HGPS cell (cell line): ENCODE measurements around a stretch of chr9.

- RRBS = 3% methylated on average over 18 of the region's 53 CpGs
Measured at GRCh38 chr9:69325465-69325939, 487 bp downstream of the ENTREP1 start.

DNA sequence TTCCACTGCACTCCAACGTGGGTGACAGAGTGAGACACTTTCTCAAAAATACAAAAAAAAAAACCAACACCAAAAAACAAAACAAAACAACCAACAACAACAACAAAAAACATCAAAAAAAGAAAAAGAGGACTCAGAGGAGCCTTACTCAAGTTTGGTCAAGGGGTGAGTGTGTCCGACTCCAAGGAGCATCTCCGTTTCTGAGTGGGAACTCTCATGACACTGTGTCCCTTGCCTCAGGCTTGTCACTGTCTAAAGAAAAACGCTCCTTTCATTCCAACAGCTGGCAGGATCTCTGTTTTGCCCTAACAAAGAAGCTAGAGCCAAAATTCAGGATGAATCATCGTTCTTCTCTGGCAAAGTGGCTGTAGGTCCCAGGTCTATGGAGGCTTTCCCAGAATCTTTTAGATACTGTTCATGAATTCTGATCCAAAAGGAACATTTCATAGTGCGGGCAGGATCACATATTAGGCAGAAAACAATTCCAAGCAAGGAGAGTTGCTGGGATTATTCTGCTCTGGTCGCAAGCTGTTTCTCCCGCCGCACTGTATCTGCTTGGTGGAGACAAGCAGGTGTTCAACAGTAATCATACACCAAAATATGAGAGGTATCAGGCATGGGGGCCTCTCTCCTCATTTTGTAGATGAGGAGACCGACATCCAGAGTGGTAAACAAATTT lies 72.4 kb downstream of the ENTREP1 start:
- RRBS = no CpG with 5 or more reads among the region's 10 CpGs

DNA sequence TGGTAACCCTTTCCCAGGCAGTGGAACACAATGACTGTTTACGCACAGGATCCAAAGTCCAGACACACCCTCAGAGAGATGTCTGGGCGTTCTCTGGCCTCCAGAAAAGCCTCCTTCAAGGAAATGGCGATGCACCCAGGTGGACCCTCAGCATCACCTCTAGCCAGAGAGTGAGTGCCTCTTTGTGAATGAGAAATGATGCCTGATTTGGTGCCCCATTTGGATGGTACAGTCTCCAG lies 145.5 kb downstream of the ENTREP1 start:
- RRBS = no CpG with 5 or more reads among the region's 3 CpGs

DNA sequence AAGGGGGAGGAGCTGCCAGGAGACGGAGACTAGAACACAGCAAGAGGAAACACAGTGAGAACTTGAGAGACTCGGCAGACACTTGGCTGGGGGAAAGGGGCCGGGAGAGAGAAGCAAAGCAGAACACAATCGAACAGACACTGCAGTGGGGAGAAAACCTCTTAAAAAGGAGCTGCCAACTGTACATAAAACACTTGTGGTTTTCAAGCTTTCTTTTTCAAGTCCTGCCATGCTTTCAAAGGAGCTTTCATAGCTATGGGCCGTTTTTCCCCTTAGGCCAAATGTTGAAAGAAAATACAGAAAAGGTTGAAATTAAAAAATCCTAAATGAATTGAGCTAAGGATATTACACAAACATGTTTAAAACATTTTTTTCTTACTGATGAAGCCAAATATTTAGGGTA lies 151.1 kb downstream of the ENTREP1 start:
- RRBS = no CpG with 5 or more reads among the region's 5 CpGs

DNA sequence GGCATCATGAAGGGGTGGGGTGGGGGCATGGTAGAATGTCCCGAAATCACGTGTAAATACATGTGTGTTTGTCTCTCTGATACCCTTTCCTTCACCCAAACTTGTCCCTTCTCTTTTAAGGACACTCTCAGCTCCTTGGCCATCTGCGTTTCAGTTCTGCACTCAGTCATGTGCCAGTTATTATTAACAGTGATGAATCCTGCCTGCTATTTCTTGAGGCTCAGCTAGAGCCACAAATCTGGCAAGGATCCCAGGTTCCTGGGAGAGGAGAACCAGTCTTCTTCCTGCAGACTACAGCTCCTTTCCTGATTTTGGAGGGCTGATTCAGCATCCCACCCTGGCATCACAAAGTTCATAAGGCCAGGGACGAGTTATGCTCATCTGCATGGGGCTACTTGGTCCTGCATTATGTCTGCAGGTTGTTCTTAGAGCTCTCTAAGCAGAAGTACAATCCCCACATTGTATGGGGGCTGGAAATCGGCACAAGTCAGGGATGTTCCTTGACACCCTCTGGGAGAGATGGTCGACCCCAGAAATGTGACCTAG lies 5.6 kb downstream of the MAMDC2 start:
- RRBS = no CpG with 5 or more reads among the region's 6 CpGs

GRCh38 chr9:70065589-70065988 lies 21.9 kb downstream of the MAMDC2 start:
- RRBS = no CpG with 5 or more reads among the region's 1 CpG

DNA sequence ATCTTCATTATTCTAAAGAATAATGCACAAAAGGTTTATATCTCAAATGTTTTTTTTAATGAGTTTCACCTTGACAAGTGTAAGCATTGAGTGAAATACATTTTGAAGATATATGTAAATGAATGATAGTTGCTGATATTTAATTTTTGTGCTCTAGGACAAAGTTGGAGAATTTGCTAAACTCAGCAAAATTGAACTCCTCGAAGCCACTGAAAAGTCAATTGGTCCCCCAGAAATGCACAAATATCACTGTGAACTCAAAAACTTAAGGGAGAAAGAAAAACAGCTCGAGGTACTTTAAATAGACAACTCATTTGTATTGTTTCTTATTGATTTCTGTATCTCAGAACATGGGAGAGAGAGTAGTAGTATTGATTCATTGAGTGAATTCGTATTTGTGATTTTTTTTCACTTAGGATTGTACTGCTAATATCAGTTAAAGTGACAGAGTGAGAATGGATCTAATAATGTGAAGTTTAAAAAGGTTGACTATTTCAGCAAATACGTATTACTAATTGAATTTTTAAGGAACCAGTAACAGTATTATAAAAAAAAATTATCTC lies 19.6 kb downstream of the SMC5 start:
- RRBS = no CpG with 5 or more reads among the region's 4 CpGs

DNA sequence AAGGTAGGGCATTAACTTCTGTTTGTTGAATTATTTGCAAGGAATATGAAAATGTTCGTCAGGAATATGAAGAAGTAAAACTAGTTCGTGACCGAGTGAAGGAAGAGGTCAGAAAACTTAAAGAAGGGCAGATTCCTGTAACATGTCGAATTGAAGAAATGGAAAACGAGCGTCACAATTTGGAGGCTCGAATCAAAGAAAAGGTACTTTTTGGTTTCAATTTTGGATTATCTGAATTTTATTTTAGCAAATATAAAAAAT lies 23.5 kb downstream of the SMC5 start:
- RRBS = no CpG with 5 or more reads among the region's 7 CpGs

GRCh38 chr9:70381404-70381731 lies 33.1 kb downstream of the KLF9 start:
- RRBS = no CpG with 5 or more reads among the region's 2 CpGs

- RRBS = 7% methylated on average over 3 of the region's 9 CpGs
Measured at GRCh38 chr9:70589551-70590500, 175.4 kb upstream of the KLF9 start.

DNA sequence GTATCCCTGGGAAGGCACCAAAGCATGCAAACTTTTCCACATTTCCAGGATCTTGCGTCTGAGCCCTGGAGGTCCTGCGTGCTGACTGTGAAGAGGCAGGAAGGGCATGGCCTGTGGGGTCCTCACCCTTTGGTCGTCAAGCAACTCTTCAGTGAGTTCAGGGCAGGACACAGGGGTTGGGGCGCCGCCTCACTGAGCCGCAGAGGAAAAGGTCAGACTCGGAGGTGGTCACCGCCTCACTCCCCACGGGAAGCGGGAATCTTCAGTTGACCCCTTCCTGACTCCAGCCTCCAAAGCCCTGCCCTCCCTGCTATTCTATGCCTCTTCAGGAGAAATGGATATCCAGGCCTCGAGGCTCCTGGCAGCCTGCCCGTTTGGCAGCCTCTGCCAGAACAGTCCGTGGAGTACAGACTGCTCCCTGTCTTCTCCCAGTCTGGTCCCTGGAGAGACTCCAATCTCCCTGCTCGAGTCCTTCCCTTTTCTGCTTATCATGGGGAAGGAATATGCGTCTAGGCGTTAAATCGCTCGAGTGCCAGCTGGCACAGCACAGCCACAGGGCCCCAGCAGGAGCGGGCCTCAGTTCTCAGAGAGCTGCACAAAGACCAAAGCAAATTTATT lies 187.0 kb upstream of the KLF9 start:
- RRBS = no CpG with 5 or more reads among the region's 19 CpGs

- RRBS = no CpG with 5 or more reads among the region's 3 CpGs
Measured at GRCh38 chr9:71096661-71097201, 24.7 kb downstream of the TRPM3 start.

DNA sequence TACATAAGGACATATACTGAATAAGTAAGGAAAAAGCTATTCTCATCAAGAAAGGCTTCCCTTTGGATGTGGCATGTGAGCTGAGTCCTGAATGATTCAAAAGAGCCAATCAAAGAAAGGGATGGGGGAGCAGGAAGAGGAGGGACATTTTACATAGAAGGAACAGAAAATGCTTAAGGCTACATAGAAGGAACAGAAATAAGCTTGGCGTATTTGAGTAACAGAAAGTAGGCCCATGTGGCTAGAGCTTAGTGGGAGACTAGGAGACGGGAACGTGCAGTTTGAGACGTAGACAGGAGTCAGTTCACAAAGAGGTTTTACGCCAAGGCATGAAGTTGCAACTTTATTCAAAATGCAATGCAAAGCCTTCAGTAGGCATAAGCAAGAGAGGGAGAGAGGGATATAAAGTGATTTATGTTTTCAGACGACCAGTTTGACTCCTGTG lies 126.2 kb downstream of the CEMIP2 start:
- RRBS = no CpG with 5 or more reads among the region's 6 CpGs

DNA sequence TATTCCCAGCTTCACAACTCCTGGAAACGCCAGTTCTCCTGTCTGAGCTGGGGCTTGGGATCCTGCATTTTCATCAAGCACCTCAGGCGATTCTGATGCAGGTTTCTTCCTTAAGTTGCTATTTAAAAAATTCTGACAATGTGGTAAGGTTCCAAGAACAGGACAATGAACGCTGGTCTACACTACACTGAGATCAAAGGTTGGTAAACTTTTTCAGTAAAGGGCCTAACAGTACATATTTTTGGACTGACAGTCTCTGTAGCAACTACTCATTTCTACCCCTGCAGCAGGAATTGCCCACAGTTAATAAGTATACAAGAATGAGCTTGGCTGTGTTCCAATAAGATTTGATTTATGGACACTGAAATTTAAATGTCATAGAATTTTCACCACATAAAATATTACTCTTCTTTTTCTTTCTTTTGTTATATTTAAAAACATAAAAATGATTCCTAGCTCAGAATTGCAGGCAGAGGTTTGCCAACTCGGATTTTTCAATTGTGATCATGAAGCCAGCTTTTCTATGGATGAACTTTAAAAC lies 87.6 kb downstream of the CEMIP2 start:
- RRBS = no CpG with 5 or more reads among the region's 4 CpGs

GRCh38 chr9:71699702-71700065 lies 68.6 kb downstream of the CEMIP2 start:
- RRBS = no CpG with 5 or more reads among the region's 4 CpGs

DNA sequence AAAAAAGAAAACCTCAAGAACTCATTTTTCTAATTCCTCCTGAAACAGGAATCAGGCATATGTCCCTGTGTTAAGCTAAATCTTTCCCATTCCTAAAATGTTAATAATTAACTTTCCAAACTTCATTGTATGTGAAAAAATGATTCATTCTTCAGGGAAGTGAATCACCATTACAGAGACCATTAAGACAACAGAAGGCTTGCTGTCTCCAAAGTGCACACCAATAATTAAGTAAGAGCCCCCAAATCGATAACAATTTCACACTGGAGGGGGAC lies 5.3 kb downstream of the CEMIP2 start:
- RRBS = no CpG with 5 or more reads among the region's 1 CpG

GRCh38 chr9:71783080-71783656 lies 14.9 kb upstream of the CEMIP2 start:
- RRBS = no CpG with 5 or more reads among the region's 11 CpGs

GRCh38 chr9:71963997-71965206 lies 53.0 kb downstream of the C9orf85 start:
- RRBS = no CpG with 5 or more reads among the region's 33 CpGs

DNA sequence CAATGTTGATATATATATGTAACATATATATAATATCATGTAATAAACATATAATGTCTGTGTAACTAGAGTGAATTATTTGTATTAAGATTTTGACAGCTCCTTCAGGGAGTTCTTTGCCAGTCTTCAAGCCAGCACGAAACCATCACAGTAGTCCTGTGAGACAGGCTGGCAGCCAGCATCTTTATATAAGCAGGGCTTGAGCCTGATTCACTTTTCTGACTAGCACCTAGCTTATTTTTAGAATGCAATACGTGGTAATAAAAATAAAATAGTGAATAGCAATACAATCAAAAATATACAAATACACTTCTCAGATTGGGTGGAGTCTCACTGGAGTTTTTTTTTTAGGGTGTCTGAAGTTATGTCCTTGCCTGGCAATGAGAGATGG lies 20.7 kb upstream of the GDA start:
- RRBS = no CpG with 5 or more reads among the region's 2 CpGs